Mucosa of descending colon (tissue), 1 donor: Measurements from ENCODE around the genes CBLN1 and HEATR3.

DNA sequence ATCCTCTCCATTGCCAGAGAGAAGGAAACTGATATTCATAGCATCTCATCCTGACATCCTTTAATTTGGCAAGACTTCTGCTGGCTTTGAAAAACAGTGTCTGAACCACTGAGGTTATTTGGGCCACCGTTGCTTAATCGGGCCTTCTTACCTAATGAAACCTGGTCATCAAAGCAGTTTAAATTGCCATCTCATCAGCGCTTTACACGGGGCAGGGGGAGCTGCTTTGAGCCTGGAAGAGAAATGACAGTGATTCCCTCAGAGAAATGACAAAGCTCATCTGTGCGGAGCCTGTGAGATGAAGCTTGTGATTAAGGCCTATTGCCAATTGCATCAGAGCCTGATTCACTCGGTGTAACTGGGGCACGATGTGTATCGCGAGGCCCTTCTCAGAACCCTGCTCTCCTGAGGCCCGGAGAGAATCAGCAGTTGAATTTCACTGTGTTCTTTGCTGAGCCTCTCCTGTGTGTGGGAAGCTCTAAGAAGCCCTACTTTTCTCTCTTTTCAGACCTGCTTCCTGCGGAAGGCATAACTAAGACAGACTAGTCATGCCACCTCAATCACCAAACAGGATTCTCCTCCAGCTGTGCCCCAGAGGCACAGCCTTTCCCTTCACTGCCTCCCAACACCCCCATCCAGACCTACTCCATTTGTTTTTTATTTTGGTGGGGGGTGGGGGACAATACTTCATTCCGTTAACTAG lies 8.7 kb upstream of the SIAH1 start:
- PRO-cap: no peak

DNA sequence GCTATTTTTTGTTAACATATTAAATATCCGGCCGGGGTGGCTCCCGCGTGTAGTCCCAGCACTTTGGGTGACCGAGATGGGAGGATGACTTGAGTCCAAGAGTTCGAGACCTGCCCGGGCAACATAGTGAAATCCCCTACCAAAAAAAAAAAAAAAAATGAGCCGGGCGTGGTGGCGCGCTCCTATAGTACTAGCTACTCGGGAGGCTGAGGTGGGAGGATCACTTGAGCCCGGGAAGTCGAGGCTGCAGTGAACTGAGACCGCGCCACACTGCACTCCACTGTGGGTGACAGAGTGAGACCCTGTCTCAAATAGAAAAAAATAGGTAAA lies 1.1 kb downstream of the N4BP1 start:
- PRO-cap: no peak

- PRO-cap: bidirectional peak, plus-strand start at chr16:49282037, minus-strand start at chr16:49281796; bidirectional peak, plus-strand start at chr16:49282482, minus-strand start at chr16:49282399
Measured at GRCh38 chr16:49281725-49282765, at the start of gene CBLN1. Gene CBLN1 (minus strand): TSS chr16:49281838.

DNA sequence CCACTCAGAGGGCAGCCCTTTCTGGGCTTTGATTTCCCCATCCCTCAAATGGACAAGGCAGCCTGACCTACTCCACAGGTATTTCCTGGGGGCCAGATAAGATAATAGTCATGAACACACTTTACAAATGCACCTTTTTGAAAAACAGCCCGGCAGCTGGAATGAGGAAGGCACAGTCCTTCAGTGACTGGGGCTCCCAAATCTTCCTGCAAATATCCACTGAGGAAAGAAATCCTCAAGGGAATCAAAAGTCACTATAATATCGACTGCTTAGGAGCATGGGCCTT lies 61.6 kb downstream of the C16orf78 start:
- PRO-cap: no peak

DNA sequence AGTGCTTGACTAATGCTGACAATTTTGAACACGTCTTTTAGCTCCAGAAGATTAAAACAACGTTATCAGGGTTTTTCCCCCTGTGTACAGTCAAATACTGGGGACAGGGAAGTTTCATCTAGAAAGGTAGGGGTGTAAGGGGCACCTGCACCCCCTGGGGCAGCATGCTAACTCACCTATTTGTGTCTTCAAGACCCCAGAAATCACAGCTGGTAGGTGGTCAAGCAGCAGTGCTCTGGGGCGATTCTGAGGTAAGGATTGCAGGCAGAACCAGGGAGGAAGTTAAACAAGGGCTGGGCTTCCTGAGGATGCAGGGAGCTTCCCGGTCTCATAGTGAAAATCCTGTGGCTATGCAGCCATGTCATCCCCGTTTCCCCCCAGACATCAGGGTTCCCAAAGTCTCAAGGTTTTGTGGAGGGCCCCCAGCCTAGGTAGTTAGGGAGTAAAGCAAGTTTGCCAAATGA lies 78.4 kb downstream of the C16orf78 start:
- PRO-cap: no peak

DNA sequence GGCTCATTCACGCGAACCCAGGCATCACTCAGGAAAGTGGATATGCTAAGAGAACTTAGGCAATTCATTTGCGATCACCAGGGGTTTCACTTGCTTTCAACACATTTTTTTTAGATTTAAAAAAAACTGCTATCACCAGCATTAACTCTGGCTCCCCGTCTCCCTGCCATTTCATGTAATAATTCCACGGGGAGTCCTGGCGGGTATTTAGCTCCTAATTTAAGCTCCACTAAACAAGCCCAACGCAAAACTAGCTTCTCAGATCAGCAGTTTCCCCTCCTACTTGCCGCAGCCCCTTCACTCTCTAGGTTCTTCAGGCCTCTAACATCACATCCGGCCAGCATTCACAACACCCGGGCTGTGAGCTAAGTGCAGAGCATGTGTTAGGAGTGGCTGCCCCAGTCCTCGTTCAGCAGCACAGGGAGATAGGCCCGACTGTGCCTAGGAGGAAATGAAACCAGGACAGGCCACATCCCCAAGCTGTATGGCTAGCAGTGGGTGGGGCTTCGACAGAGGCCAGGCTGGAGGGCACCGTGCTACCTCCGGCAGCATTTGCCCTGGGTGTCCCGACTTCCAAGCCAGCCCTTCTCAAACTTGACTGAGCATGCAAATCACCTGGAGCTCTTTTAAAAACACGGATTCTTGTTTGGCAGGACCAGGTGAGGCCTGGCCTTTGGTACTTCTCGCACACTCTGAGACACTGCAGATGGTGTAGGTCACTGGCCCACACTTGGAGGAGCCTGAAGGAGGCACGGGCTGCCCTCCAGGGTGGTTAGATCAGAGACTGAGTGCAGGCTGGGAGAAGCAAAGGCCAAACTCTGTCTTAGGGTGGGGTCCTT lies 201.8 kb downstream of the C16orf78 start:
- PRO-cap: no peak

GRCh38 chr16:49620178-49620836 lies 235.6 kb downstream of the ZNF423 start:
- PRO-cap: no peak

DNA sequence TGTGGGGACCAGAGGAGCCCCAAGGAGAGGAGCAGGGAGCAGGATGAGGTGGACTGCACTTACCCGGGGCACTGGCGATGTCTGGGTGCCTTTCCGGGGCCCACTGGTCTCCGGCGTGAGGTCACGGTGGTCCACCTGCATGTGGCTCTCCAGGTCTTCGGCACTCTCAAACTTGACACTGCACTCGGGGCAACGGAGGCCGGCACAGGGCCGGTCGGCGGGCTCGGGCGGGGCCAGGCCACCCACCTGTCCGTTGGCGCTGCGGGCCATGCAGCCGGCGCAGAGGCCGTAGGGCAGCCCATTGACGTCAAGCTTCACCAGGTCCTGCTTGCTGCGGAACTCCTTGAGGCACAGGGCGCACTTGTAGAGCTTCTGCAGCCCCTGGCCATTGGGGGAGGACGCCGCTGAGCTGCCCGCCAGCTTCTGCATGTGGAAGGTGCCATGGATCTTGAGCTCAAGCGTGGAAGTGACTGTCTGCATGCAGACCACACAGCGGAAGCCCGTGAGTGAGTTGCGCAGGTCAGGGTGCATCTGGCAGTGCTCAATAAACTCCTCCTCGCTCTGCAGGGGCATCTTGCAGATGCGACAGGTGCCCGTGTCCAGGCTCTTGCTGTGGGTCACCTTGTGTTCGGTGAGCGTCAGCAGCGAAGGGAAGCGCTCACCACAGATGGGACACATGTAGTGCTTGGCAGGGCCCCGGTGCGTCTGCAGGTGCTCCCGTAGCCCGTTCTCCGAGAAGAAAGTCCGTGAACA lies 220.1 kb downstream of the ZNF423 start:
- PRO-cap: no peak

- PRO-cap: no peak
Measured at GRCh38 chr16:49639664-49640388, 216.1 kb downstream of the ZNF423 start.

GRCh38 chr16:49754549-49755218 lies 101.2 kb downstream of the ZNF423 start:
- PRO-cap: unidirectional peak, plus-strand start at chr16:49754997

DNA sequence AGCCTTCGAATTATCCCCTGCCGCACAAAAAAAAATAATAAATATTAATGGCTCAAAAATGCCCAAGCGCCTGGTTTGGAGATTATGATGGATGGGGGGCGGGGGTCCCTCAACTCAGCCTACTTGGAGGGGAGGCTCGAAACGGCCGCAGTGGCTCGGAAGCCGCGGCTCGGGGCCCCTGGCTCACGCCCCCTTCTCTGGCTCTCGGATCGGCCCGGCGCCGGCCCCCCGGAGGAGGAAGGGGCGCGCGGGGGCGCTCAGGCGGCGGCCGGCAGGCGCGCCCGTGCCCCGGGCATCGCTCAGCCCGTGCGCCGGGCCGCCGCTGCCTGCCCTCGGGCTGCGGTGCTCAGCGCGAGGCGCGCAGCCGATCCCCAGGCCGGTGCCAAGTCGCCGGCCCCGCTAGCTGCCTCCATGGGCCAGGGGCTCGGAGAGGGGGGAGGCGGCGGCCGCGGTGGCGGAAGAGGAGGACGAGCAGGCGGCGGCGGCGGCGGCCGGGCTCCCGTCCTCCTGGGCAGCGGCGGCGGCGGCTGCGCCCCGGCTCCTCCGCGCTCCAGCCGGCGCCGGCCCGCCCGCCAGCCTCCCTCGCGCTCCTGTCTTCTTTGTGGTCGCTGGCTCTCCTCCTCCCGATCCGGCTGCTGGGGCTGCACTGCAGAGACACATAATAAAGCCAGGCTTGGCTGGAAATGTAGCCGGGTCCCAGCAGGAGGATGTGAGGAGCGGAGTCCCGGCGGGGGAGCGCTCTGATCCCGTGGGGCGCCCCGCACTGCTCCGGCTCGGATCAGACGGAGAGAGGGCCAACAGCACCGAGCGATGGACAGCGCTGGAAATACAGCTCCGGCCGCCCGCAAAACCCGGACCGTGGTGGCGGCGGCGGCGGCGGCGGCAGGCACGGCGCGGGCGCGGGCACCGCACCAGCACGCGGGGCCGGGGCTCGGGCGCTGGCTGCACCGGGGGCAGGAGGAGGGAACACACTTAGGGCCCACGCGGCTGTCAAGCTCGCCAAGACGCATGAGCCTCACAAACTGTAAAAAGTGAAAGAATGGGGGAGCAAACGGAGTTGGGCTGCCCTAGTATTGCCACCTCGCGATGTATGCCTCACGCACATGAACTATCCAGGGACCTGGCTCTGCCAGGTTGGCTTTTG lies 904 bp upstream of the ZNF423 start:
- PRO-cap: bidirectional peak, plus-strand start at position 847 of the sequence, minus-strand start at position 765 of the sequence

DNA sequence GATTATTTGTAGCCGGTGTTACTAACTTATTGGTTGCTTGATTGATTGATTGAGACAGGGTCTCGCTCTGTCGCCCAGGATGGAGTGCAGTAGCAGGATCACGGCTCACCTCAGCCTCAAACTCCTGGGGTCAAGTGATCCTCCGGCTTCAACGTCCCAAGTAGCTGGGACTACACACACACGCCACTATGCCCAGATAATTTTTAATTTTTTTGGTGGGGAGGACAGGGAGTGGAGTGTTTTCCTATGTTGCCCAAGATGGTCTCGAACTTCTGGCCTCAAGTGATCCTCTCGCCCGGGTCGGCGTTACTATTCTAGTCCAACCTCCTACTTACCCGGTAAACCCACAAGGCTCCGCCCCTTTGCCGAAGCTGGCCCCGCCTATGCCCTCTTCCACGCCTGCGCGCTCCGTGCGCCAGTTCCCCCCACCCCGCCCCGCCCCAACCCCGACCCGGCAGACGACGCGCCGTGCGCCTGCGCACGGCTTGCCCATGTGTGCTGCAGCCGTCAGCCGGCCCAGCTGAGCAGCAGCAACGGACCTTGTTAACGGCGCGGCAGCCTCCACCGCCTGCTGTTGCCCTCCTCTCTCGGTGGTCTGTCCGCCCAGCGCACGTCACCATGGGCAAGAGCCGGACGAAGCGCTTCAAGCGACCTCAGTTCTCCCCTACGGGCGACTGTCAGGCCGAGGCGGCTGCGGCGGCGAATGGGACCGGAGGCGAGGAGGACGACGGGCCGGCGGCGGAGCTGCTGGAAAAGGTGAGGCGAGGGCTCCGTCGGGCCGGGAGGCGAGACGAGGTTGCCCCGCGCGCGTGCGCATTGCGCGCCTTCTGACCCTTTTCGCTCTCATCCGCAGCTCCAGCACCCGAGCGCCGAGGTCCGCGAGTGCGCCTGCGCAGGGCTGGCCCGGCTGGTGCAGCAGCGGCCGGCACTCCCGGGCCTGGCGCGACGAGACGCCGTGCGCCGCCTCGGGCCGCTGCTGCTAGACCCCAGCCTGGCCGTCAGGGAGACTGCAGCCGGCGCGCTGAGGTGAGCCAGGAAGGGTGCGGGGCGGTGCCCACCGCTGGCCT lies at the start of gene HEATR3:
HEATR3 (plus strand) TSS at position 457 of the 1,067 bp plus-strand sequence.
- PRO-cap: bidirectional peak, plus-strand start at position 457 of the sequence, minus-strand start at position 314 of the sequence; bidirectional peak, plus-strand start at position 928 of the sequence, minus-strand start at position 811 of the sequence

- PRO-cap: no peak
Measured at GRCh38 chr16:50185020-50185738, 32.1 kb downstream of the TENT4B start.

DNA sequence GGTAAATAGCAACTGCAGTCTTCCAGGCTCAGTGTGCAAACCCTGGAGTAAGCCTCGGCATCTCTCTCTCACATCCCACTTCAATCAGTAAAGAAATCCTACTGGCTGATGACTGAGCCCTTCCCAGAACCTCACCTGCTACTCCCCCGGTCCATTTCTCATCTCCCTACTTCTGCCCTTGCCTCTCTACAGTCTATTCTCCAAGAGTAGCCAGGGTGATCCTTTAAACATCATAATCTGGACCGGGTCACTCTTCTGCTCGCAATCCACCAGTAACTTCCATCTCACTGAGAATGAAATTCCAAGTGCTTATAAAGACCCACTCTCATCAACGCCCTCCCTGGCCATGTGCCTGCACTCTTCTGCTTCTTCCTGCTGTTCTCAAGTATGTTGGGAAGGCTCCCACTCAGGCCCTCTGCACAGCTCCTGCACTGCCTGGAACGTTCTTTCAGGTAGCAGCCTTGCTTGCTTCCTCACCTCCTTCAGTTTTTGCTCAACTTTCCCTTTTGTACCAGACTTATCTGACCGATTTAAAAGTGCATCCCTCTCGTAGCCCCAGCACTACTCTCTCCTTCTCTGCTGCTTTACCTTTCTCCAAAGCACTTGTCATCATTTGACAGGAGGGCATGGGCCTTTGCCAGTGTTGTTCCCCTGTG lies 44.5 kb downstream of the BRD7 start:
- PRO-cap: no peak

- PRO-cap: no peak
Measured at GRCh38 chr16:50360826-50361159, 8.0 kb downstream of the BRD7 start.

GRCh38 chr16:50710585-50711276 lies 17.3 kb downstream of the NOD2 start:
- PRO-cap: no peak

- PRO-cap: no peak
Measured at GRCh38 chr16:50859621-50860383, 117.9 kb downstream of the CYLD start.

DNA sequence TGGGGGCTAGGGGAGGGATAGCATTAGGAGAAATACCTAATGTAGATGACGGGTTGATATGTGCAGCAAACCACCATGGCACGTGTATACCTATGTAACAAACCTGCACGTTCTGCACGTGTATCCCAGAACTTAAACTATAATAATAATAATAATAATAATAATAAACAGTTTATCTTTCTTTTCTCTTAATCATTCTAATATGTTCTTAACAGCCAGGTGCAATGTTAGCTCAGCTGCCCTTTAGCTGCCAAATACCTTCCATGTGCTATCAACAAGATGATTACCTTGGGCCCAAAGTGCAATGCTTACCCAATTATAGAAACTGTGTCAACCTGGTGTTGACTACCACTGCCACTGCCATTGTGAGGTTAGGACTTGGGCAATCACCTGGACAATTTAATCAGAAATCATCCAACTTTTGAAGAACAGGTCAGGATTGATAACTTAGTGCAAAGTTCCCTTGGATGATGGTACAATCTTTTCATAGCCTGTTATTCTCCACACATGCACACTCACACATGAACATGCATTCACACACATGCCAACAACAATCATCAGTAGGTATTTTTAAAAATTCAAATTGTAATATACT lies 371.8 kb upstream of the SALL1 start:
- PRO-cap: no peak

- PRO-cap: no peak
Measured at GRCh38 chr16:51591806-51592471, 440.9 kb upstream of the SALL1 start.

DNA sequence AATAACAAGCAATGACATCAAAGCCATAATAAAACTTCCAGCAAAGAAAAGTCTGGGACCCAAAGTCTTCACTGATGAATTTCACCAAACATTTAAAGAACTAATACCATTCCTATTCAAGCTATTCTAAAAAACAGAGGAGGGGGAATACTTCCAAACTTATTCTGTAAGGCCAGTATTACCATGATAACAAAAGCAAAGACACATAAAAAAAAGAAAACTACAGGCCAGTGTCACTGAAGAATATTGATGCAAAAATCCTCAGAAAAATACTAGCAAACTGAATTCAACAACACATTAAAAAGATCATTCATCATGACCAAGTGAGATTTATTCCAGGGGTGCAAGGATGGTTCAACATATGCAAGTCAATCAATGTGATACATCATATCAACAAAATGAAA lies 591.9 kb upstream of the SALL1 start:
- PRO-cap: no peak